Measurements from ENCODE around the genes ELP5, SLC2A4 and SPEM1.

GRCh38 chr17:6644386-6645007, 3.6 kb downstream of the TXNDC17 start:
- PRO-cap, result no peak

DNA sequence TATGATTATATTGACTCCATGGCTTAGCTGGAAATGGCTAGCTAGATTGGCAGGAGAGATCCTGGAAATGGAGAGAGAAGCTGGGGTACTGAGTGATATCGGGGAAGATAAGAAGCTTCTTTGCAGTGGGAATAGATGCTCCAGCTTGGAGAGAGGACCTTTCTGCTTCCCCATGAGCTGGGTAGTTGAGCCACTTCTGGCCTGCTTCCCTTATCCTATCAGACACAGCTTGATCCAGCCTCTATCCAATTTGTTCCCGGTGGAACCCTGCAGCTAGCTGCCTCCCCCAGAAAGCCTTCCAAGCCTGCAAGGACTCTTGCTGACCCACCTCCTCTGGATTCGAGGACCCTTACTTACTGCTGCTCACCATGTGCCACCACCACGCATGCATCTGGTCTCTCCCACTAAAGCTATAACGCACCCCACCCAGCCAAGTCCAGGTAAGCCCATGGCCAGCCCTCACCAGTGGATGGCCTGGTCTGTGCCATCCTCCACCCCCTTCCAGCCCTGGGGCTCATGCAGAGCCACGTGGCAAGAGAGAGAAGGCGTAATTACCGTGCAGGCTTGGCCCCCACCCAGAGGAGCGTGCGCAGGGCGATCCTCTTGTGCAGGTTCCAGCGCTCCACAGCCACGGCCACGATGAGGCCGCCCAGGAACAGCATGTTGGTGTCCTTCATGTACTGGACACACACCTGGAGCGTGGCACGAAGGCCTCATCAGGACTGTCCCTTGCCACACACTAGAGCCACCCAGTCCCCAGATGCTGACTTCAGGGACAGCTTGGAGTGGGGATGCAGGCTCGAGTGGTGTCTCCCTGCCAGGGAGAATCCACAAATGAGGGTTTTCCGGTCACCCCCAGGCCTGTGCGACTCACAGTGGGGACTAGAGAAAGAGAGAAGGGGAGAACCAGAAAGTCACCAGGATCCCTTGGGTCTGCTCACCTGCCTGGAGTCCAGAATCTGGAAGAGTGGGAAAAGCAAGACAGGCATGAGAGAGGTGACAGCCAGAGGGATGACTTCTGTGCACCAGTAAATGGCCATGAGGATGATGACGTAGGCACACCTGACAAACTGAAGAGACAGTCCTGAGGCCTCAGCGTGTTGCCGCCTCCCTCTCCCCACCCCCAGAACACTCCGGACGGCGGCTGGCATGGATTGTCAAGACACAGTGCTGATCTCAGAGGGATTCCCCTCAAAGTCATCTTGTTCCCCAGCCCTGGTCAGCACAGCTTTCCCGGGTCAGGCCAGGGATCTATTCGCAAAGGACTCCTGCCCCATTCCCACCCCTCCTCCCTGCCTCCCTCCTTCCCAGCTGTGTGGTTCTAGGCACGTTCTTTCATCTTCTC, 6.6 kb downstream of the SLC13A5 start:
- PRO-cap, result no peak

DNA sequence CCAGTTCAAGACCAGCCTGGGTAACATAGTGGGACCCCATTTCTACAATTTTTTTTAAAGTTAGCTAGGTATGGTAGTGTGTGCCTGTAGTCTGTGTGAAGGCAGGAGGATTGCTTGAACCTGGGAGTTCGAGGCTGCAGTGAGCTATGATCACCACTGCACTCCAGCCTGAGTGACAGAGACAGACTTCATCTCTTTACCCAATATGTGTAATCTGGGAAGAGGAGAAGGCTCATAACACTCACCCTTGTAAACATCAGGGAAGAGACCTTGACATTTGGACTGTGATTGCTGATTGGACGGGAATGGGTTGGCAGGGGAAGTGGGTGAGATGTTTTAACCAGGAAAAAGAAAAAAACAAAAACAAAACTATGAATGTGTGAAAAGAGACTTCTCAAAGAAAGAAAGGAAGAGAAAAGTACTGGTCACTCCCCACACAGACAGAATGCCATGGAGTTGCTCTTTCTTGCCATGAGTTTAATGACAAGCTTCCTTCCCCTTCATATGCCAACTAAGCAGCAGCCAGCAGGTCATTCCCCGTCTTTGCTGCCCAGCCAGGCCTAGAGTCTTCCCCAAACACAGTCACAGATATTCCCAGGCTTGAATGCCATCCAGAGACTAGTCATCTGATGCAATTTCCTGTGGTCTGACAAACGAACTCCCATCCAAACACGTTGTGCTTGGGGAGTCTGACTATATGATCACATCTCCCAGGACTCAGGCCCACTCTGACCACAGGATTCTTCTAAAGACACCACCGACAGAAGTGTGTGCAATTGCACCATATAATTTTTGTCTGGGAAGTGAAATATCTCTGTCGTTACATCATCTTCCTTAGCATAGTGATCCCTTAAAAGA, 3.6 kb upstream of the XAF1 start:
- PRO-cap, result no peak

- PRO-cap, result no peak
These were observed 2.3 kb upstream of the XAF1 start for GRCh38 chr17:6753508-6754050.

- PRO-cap, result no peak
These were observed 869 bp downstream of the C17orf49 start for GRCh38 chr17:7015228-7016073.

GRCh38 chr17:7017580-7017796, 2.9 kb downstream of the C17orf49 start:
- PRO-cap, result no peak

- PRO-cap, result bidirectional peak, plus-strand start at chr17:7020167, minus-strand start at chr17:7020064
These were observed 3.0 kb upstream of the BCL6B start for GRCh38 chr17:7019742-7020419.

DNA sequence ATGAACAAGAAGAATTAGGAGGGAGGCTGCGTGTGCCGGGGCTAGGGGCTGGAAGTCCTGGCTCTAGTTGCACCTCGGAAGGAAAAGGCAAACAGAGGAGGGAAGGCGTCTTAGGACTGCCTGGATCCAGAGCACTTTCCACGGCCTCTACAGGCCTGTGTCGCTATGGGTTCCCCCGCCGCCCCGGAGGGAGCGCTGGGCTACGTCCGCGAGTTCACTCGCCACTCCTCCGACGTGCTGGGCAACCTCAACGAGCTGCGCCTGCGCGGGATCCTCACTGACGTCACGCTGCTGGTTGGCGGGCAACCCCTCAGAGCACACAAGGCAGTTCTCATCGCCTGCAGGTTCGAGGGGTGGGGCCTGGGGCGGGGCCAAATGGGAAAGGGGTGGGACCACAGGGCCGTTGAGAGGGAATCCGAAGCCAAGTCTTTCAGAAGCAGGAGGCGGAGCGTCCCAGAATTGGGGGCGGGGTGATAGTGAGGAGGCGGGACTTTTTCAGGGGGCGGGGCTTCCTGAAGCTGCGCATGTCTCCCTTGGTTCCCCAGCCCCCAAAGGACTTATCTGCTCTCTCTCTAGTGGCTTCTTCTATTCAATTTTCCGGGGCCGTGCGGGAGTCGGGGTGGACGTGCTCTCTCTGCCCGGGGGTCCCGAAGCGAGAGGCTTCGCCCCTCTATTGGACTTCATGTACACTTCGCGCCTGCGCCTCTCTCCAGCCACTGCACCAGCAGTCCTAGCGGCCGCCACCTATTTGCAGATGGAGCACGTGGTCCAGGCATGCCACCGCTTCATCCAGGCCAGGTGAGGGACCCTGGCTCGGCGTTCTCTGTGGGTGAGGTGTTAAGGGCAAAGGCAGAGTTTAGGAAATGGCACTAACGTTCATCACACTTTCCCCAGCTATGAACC, 908 bp downstream of the BCL6B start:
- PRO-cap, result unidirectional peak, minus-strand start at position 220 of the sequence

DNA sequence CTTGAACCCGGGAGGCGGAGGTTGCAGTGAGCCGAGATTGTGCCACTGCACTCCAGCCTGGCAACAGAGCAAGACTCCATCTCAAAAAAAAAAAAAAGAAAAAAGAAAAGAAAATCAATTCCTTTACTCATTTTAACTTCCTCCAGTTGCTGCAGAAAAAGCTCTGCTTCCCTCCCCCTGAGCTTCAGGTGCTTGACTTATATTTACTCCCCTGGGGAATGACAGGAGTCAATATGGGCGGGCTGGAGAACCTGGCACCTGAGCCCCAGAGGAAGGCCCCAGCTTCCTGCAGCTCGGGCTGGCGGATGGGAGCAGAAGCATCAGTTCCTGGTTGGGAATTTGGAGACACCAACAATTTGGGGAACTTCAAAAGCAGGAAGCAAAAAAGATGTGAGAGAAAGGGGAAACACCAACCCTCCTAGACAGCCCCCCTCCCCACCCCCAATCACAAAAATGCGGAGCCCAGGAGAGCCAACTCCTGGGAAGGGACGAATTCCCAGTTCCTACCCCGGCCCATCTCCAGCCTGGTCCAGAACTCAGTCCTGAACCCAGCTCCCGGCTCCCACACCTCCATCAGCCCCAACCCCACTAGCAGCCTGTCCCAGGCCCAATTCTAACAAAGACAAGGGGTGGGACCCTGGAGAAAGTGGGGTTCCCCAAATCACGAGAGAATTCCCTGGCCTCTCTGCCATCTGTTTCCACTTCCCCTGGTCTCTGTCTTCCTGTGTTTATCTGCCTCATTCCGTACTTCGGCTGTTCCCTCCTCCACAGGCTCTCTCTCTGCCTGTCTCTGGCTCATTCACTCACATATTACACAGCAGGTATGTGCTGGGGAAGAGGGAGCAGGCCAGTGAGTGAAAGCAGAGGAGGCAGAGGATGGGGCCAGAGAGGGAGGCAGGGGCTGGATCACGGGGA, 16.1 kb upstream of the ASGR2 start:
- PRO-cap, result no peak

- PRO-cap, result no peak
These were observed 24.3 kb upstream of the ASGR2 start for GRCh38 chr17:7138796-7139455.

DNA sequence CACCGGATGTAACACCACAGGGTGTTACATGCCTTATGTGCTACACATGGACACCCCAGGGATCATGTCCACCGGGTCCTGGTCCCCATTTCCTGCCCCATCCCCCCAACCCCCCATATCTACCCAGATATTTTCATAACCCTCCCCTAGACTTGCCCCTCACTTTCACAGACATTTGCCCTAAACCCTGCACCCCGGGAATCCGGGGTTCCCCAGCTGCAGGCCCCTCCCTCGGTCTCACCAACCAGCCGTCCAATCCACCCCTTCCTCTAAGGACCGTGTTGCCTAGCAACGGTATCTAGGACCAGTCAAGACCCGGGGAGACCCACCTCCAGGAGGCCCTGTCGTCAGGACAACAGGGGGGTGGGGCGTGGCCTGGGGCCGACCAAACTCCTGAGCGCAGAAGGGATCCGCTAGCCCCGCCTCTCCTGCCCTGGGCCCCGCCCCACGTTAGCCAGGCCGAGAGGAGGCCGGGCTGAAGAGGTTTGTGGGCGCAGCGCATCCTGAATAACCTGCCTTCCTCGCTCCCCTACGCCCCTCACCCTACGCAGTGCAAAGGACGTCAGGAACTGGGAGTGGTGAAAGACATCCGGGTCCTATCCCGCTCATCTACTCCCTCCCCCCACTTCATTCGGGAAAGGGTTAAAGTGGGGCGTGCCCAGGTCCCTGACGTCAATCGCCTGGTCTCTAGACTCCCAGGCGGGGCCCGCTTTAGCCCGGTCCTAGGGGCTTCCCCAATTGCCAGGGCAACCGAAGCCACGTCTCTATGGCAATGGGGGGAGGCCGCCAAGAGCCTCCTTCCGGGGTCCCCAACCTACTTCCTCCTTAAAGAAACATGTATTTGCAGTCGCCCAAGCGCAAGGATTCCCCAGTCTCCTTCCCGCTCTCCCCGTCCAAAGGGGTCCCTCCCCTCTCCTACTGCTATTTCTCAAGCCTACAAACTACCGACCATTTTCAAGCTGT, 12.5 kb downstream of the DLG4 start:
- PRO-cap, result bidirectional peak, plus-strand start at position 453 of the sequence, minus-strand start at position 271 of the sequence; bidirectional peak, plus-strand start at position 677 of the sequence, minus-strand start at position 545 of the sequence

DNA sequence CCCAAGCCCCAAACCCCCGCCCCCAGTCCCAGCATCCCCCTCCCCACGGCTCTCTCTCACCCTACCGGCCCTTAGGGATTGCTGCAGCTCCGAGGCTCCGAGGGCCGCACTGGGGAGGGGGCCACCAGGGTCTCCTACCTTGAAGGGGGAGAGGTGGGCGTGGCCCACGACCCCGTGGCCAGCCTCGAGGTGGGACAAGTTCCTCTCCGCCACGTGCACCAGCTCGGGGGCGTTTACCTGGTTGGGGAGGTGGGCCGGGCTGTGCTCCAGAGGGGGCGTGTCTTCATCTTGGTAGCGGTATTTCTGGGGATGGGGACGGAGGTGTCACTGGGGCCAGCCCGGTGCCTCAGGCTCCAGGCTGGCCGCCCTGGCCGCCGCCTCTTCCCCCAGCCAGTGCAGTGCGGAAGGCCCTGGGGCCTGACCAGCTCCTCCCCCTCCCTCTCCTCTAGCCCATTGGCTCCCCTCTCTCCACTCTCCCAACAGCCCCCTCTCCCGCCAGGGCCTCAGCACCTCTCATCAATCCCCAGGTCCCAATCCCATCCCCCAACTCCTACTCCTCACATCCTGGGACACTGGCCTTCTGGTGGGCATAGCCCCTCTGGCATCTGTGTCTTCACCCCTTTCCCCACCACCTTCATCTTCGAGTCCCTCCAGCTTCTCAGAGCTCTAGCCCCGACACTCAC, 9.3 kb downstream of the DLG4 start:
- PRO-cap, result unidirectional peak, minus-strand start at position 395 of the sequence

- PRO-cap, result bidirectional peak, plus-strand start at chr17:7252553, minus-strand start at chr17:7252462; unidirectional peak, minus-strand start at chr17:7252950
These were observed at the start of gene ELP5 for GRCh38 chr17:7252171-7253209. ELP5 (plus strand) TSS chr17:7252215.

DNA sequence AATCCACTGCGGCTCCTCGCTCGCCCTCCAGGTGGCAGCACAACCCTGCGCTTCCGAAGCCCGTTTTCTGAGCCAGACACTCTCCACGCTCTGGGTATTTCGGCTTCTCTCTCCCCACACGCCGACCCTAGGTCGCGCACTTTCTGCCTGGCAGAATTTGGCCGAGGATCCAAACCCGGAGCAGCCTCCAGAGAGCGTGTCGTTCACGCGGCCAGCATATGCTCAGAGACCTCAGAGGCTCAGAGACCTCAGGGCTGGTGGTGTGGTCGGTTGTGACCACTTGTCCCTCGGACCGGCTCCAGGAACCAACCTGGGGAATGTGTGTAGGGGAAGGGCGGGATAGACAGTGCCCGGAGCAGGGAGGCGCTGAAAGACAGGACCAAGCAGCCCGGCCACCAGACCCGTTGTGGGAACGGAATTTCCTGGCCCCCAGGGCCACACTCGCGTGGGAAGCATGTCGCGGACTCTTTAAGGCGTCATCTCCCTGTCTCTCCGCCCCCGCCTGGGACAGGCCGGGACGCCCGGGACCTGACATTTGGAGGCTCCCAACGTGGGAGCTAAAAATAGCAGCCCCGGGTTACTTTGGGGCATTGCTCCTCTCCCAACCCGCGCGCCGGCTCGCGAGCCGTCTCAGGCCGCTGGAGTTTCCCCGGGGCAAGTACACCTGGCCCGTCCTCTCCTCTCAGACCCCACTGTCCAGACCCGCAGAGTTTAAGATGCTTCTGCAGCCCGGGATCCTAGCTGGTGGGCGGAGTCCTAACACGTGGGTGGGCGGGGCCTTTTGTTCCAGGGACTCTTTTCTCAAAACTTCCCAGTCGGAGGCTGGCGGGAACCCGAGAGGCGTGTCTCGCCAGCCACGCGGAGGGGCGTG, 586 bp upstream of the SLC2A4 start:
- PRO-cap, result unidirectional peak, minus-strand start at position 406 of the sequence; bidirectional peak, plus-strand start outside the sequence, minus-strand start at position 694 of the sequence

- PRO-cap, result bidirectional peak, plus-strand start at chr17:7281718, minus-strand start at chr17:7281390; unidirectional peak, plus-strand start at chr17:7282152
These were observed at the start of gene SLC2A4 for GRCh38 chr17:7281568-7282646. SLC2A4 (plus strand) TSS chr17:7281718.

DNA sequence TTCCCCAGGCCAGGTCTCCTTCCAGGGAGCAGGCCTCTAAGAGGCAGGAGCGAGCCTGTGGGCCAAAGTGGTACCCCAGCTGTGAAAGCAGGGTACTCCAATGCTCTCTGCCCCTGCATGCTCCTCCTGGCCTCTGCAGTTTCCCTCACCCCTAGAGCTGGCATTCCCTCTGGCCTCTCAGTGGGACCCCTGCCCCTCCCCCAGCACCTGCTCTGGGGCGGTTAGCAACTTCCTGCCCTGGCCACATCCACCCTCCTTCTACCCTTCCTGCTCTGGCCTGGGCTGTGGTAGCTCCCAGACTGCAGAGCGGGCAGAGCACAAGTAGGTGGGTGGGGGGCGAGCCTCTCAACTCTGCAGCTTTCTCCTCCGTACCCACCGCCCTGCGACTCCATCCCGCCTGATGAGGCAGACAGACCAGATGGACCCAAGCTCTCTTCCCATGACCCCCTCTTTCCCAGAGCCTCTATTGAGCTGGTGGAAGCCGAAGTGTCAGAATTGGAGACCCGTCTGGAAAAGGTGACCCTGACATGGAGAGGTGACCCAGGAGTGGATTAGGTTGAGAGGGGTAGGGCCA, 612 bp downstream of the ACAP1 start:
- PRO-cap, result no peak

DNA sequence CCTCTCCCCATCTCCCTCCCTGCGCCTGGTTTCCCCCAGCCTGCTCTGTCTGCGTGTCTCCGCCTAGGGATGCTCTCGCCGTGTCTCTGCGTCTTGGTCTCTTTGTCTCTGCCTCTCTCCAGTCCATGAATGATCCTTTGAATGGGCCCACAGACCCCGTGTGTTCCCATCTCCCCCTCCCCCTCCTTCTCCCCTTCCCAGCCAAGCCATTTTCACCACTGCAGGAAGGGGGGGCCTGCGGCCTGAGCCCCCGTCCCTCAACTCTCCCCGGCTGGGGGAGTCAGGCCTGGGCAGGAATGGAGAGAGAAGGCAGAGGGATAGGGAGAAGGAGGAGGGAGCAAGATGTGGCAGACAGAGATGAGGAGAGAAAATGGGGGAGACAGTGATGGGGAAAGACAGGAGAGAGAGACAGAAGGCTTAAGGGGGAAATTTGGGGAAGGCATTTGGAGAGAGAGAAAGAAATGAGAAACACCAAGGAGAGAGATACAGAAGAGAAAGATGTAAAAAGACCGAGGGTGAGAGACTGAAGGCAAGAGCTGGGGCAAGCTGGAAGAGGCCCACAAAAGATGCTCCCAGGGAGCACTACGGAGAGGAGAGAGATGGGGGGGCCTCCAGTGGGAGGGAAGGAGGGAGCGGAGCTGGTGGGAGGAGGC, 1.9 kb upstream of the NLGN2 start:
- PRO-cap, result no peak

- PRO-cap, result no peak
These were observed at the start of gene SPEM1 for GRCh38 chr17:7420271-7420490. SPEM1 (plus strand) TSS chr17:7420324.

GRCh38 chr17:7495684-7496394, 14.6 kb downstream of the SLC35G6 start:
- PRO-cap, result no peak

DNA sequence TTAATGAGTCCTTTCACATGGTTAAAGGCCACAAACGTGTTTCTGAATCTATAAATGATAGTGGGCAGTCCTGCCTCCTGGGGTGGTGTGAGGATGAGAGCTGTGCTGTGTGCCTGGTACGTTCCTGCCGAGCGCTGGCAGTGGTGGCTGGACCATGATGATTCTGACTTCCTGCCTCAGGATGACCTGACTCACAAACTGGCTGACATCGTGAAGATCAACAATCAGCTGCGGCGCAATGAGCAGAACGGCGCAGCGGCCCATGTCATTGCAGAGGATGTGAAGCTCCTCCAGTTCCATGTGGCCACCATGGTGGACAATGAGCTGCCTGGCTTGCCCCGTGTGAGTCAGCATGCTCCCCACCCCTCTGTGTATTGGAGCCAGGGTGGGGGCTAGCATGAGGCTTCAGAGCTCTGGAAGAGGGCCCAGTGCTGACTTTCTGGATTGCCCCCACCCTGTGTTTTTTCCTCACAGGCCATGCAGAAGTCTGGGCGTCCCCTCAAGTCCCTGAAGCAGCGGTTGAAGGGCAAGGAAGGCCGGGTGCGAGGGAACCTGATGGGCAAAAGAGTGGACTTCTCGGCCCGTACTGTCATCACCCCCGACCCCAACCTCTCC, 16.0 kb downstream of the SLC35G6 start:
- PRO-cap, result no peak

Data from fallopian tube (tissue), 1 donor.